Measurements from ENCODE around the gene HSD17B2.

DNA sequence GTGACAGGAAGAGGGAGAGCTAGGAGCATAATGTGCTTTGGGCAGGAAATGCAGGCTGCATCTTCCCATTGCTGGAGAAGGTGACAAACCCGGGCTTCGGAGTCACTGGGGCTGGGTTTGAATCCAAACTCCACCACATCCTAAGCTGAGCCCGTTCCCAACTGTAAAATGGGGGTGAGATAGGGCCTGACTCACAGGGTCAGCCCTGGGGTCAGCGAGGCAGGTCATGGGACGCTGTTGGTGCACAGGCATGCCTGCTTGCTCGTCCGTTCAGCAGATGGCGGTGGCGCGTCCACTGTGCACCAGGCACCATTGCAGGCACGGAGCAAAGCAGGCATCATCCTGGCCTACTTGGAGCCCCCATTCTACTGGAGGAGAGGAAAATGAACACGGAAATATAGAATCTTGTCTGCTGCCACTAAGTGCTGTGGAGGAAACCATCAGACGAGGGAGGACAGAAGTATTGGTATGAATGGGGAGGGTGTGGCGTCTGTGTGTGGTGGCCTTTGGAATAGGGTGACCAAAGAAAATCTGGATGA is 38.1 kb downstream of the CMIP start:
- PRO-cap: no peak

DNA sequence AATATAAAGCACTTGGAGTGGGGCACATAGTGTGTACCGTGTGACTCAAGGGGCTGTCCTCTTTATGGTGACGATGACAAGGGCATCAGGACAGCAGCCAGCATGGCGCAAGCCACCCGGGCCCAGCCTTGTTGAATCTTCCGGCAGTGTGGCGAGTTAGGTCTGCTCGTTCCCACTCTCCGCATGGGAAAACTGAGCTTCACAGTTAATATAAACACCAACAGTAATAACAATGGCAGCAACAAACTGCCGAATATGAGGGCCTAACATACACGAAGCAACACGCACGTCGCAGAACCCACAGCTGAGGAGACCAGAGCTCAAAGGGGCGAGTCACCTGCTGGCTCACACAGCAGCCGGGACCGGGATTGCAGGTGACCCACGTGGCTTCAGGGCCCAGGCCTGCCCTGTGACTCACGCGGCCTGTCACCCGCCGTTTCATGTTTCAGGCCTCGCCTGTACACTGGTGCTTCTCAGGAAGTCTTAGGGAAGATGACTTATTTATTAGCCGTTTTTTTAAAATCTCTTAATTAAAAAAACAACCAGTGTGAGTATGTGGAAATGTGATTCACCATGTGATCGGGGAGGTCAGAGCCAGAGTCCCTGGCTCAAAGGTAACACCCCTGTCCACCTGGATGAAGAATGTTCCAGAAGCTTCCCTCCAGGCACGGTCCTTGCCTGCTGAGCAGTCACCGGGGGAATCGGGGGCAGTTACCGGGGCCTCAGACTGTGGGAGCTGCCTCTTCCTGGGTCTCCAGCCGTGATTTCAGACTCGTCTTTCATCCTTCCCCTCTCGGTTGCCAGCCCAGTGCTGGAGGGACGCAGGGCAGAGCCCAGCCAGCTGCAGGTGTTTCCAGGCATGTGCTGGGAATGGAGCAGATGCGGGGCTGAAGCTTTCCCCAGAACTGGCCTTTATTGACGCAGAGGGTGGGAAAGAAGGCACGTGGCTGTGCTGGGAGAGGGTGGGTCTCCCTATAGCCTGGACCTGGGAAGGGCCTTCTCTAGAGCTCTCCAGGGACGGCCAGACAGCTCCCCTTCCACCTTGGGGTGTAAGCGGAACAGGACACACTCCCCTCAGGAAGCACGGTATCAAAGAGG is 49.2 kb downstream of the CMIP start:
- PRO-cap: no peak

DNA sequence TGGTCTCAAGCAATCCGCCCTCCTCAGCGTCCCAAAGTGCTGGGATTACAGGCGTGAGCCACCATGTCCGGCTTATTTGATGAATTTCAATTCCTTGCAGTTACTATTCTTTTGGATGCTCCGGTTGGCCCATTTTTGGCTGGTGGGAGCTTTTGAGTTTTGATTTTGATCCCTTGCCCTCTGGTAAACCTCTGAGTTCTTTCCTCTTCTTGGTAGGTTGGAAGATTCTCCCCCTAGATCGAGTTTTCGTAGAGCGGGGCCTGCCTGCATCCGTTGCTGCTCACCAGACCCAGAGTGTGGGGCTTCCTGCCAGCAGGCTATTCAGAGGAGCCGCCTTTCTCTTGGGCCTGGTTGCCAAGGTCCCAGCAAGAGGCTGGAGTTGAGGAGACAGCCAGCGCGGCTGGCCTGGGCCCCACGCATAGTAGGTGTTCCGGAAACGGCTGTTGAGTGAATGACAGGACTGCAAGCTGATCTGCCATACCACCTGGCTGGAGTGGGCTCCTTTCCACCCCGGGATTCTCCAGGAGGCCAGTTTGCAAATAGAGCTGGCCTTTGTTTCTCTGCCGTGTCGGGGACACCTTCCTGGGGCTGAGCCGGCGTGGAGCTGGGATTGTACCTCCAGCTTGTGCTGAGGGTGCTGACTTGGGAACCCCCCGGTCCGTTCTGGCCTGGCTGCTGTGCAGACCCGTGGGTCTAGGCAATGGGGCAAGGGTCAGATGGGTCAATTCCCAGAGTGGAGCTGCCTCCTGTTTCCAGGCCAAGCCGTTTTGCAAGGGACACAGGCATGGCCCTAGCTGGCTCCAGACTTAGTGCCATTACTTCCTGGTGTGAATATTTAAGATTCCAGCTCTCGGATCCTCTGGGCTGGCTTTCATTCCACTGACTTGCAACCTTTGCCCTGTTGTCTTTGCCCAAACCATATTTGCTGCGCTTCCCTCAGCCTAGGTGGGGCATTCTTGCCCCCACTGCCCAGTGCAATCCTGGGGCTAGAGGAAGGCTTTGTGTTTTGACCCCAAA is 68.7 kb downstream of the CMIP start:
- PRO-cap: no peak

DNA sequence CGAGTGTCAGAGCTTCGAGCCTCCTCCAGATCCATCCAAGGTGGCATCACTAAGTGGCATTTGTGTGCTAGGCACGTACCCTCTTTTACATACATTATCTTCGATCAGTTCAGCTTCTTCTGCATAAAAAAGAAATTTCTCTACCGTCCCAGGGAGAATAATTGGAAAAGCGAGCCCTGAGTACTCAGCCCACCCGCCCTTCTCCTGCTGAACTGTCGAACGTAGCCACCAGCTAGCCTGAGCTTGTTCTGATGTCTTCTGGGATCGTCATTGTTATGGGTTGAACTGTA is 86.1 kb downstream of the CMIP start:
- PRO-cap: no peak

DNA sequence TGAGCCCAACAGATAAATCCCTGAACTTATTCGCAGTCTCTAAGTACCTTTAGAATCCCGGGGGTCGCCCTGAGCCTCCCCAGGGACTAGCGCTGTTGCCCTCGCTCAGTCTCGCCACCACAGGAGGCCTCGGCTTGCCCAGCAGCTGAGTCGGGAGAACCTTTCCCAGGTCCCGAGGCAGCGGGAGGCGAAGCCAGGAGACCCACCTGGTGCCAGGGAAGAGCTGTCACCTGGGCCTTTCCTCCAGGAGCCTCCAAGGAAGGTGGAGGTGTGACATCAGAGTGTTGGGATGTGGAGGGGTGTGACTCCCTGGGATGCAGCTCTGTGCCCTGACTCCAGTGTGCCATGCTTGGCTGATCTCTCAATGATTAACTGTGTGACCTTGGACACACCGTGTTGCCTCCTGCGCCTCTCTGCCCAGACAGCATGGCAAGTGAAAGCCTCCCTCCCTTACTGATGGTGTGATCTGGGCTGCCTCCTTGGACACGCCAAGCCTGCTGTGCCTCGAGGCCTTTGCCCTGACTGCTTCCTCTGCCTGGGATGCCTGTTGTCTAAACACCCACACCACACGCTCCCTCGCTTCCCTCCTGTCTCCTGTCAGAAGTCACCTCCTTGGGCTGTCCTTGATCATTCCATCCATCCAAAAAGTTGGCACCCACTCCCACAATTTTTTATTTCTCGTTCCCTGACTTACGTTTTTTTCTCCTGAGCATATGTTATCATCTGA is 88.0 kb downstream of the CMIP start:
- PRO-cap: no peak

- PRO-cap: no peak
Measured at GRCh38 chr16:81549629-81549855, 104.9 kb downstream of the CMIP start.

DNA sequence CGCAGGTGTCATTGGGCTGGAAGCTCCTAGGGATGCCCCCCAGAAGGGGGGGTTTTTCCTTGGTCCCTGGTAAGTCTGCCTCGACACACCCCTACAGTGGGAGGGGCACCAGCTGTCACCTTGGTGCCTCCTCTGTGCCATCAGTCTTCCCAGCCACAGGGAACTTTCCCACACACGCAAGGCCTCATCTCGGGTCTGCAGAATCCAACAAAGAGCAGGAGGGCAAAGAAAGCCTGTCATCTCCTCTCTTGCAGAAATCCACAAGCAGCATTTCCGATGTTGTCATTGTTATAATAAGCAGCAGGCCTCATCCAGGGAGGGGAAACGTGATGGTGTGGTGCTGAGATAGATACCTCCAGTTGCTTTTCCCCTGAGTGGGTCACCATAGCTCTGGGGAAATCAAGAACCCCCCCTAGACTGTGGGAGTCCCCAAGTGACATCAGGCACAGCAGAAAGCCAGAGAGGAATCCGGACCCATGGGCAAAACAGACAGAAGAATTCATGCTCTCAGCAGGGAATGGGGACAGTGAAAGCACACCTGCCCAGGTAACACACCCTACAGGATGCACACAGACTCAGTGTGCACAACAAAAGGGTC is 110.4 kb downstream of the CMIP start:
- PRO-cap: no peak

GRCh38 chr16:81618399-81619128 is 160.5 kb upstream of the PLCG2 start:
- PRO-cap: bidirectional peak, plus-strand start at chr16:81618950, minus-strand start at chr16:81618644

DNA sequence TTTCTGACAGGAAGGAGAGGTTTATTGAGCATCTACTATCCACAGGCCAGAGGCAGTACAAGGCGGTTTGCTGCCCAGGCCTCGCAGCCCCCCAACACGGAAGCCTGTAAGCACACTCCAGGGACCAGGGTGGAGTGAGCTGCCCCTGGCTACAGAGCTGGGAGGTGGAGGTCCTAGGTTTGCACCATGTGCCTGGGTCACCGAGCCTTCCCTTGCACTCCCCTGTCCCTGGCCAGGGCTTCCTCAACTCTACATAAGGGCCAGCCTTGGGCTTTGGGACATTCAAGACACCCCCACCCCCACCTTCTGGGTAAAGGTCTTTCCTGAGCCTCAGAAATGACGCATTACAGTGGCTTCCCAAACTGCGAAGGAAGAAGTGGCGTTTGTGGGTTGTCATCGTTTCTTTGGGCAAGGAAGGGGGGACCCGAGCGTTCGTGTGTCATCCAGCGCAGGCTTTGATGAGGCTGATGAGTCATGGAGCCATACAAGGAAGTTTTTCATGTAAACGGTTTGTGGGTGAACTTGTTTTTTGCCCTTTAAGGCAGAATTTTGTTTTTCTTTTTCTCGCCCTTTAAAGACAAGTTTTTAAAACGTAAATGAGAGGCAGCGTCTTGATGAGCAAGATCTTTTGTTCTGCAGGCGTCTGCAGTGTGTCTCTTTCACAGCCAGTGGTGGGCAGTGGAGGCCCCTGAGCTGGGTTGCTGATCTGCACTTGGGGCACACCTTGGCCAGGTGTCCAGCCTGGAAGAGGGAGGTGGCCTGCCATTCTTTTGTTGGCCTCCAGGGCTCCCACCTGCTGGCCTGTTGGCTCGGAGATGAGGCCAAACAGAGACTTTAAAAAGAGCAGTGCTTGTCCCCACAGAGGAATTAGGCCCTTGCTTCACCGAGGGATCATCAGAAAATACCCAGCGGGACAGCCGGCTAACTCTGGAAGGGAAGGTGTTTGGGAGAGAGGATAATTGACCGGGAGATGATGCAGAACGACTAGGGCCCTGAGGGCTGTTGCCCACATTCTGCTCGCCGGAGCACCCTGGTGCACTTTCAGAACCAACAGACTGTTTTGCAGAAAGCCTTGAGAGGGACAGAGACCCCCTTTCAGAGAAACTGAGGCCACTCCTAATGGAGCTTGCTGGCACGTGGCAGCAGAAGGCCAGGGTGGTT is 146.1 kb upstream of the PLCG2 start:
- PRO-cap: no peak

- PRO-cap: no peak
Measured at GRCh38 chr16:81662578-81663474, 116.3 kb upstream of the PLCG2 start.

GRCh38 chr16:81738764-81739268 is 40.3 kb upstream of the PLCG2 start:
- PRO-cap: bidirectional peak, plus-strand start at chr16:81739066, minus-strand start at chr16:81738902

- PRO-cap: bidirectional peak, plus-strand start at chr16:81779901, minus-strand start at chr16:81779907; bidirectional peak, plus-strand start at chr16:81780267, minus-strand start at chr16:81780131
Measured at GRCh38 chr16:81779412-81780399, 615 bp downstream of the PLCG2 start.

DNA sequence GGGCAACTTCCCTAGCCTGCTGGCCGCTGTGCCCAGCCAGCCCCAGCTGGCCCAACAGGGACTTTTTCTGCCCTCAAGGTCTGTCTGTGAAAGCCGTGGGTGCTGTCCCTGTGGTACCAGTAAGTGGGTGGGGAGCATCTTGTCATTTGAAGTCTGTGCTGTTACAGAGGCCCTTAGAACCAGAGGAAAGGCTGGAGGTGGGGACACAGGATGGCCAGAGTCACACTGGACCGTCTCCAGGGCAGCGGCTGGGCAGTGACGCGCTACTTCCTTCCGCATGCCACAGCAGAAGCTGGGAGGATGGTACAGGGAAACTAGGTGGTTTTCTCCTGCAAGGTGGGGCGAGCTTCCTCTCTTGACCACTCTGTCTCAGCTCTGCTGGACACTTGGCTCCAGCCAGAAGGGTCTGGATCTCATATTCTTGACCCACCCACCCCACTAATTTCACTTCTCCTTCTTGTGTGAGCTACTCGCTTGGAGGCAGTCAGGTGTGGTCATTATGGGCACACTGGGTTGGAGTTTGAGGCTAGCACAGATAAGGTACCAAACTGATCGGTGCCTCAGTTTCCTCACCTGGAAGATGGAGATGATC is 87.9 kb downstream of the PLCG2 start:
- PRO-cap: no peak

DNA sequence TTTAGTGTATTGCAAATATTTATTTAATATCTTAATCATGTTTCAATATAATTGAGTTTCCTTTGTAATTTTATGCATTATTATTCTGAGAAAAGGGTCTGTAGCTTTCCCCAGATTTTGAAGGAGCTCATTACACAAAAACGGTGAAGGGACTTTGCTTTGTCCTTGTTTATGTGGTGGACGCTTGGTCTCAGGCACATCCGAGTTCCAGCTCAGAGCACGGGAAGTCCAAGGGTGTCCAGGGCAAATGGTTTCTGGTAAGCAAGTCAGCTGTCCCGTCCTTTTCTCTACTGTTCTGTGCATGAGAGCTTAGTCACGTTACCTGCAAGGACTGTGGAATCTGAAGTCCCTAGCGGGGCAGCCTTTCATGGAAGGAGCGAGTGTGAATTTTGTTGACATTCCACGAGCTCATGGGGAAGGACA is 109.4 kb downstream of the SDR42E1 start:
- PRO-cap: no peak

- PRO-cap: no peak
Measured at GRCh38 chr16:82034672-82035859, at the start of gene HSD17B2. Gene HSD17B2, plus strand, starts transcription at chr16:82035253.

DNA sequence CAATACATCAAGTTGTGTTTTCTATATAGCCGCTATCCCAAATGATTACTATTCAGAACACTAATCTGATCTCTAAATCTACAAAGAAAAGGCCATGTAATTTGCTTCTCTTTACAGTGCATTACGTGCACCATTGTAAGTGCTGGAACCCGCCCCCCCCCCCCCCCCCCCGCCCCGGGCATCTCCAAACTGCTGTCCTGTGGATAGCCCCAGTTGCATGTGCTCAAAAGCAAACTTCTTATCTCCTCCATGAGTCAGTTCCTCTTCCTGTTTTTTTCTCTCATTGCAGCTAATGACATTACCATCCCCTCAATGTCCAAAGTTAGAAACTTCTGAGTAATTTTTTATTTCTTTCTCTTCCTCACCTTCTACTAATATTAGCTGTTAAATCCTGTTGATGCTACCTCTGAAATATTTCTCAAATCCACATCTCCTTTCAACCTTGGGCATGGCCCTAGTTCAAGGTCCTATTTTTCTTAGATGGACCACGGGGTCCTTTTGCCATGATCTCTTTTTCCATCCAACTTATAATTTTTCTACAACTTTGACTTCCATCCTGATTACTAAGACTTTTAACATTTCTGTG is 74.1 kb downstream of the CDH13 start:
- PRO-cap: no peak

GRCh38 chr16:83744330-83745165 is 63.2 kb upstream of the HSBP1 start:
- PRO-cap: no peak

DNA sequence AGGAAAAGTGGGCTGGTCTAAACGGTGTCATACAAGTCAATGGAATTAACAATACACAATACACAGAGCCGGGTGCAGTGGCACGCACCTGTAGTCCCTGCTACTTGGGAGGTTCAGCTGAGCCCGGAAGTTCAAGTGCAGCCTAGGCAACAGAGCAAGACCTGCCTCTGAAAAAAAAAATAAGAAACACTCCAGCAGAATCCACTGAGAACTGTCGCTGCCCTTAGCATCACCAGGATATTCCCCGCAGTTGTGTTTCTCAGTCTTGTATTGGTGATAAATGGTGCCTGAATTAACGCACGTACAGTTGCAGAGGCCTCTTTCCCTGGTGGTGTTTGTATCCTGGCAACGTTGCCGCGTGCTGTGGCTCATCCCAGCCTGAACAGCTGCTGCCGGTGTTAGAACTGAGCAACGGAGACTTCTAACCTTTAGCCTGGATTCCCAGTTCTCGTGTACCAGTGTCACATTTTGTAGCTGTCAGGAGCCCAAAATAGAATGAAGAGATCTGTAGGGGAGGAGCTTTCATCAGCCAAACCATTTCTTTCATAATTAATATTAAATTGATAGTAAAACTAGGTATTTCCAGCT is 4.8 kb downstream of the MLYCD start:
- PRO-cap: no peak

GRCh38 chr16:83939094-83939819 is 13.8 kb upstream of the OSGIN1 start:
- PRO-cap: no peak

GRCh38 chr16:84062634-84063355 is 20.2 kb upstream of the SLC38A8 start:
- PRO-cap: no peak